Bronchus fibroblast of lung (primary cell): ENCODE data around the genes KIDINS220 and IAH1.

- RAMPAGE, long total RNA = no peak
These were observed 5.9 kb upstream of the ID2 start for GRCh38 chr2:8675953-8676433.

DNA sequence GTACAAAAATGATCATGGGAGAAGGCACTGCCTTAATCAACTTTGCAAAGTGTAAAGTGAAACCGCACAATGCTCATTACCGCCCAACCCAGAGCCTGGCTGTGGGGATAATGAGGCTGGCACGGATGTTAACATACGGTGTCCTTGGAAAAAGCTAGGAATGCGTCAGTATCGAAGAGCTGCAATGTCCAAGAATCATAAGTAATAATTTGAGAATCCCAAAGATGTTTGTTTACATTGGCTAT, 2.1 kb upstream of the ID2 start:
- RAMPAGE, long total RNA = no peak

DNA sequence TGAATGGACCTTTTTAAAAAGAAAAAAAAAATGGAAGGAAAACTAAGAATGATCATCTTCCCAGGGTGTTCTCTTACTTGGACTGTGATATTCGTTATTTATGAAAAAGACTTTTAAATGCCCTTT, 1.8 kb downstream of the ID2 start:
- RAMPAGE, long total RNA = no peak

DNA sequence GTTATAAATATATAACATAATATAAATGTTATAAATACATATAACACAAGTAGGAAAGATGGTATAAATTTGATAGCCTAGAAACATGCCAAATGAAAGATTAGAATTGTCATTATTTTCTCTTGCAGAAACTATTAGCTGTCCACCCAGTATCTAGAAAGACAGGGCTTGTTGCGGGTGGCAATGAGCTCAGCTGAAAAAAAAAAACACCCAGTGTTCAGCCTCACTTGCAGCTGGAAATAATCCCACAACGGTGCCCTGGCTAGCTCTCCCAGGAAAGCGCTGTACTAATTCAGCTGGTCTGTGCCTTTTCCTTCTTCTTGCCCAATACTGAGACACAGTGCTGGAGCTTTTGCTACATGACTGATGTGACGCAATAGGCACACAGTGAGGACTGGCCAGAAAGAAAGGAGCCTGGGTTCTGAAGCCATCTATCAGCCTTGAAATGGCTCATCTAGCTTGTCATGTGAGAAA, 16.2 kb downstream of the KIDINS220 start:
- RAMPAGE, long total RNA = no peak

DNA sequence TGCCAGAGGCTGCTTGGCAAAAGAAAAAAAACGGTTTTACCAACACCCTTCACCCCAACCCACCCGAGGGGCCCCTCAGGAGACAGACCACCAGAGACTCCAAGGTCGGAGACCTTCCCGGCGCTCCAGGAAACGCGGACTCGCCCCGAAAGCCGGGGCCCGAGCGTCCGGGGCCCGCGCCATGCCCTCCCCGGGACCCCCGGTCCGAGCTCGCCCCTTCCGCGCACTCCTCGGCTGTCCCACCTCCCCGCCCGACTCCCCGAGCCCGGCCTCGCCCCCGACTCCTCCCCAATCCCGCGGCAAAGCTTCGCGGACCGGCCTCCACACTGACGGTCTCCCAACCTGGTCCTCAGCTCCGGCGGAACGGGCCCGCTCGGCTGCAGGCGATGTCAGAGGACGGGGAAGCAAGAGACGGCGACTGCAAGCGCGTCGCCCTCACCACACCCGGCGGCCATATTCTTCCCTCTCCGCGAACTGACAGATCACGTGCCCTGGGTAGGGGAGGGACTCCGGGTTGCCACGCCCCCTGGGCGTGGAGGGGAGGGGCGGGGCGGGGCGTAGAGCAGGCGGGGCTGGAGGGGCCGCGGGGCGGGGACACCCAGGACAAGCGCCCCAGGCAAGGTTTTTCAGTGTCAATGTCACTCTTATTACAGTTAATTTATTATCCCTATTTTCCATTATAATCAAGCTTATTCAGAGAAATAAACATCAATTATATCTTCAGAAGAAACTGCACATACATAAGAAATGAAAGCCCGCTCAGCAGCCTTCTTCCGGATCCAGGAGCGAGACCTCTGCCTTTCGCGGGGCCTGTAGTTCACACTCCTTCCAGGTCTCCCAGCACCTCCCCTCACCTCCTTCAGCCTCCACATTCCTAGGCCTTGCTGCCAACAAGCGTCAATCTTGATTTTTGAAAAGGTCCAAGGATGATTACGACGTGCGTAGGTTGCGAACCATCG, at the start of gene KIDINS220:
Gene KIDINS220, minus strand, starts transcription at position 476 of the 959 bp plus-strand sequence.
- RAMPAGE, long total RNA = start-site peak on the minus strand centred at position 470 of the sequence, 6 bp wide, 102 and 99 reads in 2 replicates

- RAMPAGE, long total RNA = no peak
These were observed 65.2 kb upstream of the KIDINS220 start for GRCh38 chr2:8902643-8902889.

DNA sequence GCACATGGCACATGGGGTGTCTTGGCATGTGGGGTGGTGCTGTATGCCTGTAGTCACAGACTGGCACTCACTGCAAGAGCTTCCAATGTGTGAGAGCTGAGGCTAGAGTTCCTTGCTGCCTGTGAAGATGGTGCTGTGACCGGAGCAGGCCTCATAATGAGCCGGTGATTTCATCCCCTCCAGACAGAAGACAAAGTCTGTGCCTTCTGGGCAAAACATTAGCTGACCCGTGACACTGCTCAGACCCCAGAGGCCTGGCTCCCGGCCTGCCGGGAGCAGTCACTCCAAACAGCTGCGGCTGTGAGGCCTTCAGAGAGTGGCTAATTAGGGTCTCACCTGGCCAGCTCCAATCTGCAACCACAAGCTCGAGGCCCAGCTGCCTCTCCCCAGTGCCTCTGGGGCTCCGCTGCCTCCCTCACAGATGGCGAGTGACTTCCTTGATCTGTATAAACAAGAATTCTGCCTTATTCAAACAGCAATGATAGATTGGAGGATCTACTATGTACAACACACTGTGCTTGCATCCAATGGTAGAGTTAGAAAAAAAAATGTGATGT, 98.5 kb upstream of the ASAP2 start:
- RAMPAGE, long total RNA = no peak

DNA sequence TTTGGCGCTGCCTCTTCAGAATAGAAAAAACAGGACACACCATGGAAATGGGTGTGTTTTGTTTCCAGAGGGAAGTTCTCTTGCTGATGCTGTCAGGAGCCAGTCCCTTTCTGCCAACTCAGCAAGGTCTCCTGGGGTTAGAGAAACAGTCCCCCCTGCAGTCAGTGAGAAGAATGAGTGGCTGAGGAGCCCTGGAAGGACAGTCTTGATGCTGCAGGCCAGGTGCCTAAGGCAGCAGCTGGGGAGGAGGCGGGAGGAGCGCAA, 37.8 kb upstream of the ASAP2 start:
- RAMPAGE, long total RNA = no peak

DNA sequence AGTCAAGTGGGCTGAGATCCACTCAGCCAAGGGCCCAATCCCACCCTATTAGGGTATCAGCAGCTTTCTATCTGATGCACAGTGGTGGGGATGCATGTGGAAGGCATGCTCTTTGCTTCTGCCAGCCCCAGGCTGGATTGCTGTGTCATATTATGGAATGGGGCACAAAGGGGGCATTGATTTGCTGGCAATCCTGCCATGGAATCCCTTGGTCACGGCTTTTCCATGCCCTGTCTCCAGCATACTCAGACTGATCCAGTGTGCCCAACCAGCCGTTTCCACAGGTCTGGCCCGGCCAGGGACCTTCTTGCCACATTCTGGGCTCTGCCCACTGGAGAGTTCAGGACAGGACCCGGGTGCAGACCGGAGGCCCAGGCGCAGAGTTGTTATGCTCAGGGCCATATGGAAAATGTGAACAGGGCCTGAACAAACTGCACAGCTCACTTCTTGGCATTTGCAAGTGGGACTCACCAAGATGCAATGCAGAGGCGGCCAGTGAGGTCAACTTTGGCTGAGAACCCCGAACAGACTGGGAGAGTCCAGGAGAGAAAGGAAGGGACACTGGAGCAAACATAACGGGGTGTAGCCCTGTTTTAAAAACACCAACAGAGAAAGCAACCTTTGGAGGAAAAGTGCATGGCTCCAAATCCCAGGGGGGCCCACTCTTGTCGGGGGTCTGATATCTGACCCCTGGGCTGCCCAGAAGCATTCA, 15.6 kb upstream of the ASAP2 start:
- RAMPAGE, long total RNA = no peak

DNA sequence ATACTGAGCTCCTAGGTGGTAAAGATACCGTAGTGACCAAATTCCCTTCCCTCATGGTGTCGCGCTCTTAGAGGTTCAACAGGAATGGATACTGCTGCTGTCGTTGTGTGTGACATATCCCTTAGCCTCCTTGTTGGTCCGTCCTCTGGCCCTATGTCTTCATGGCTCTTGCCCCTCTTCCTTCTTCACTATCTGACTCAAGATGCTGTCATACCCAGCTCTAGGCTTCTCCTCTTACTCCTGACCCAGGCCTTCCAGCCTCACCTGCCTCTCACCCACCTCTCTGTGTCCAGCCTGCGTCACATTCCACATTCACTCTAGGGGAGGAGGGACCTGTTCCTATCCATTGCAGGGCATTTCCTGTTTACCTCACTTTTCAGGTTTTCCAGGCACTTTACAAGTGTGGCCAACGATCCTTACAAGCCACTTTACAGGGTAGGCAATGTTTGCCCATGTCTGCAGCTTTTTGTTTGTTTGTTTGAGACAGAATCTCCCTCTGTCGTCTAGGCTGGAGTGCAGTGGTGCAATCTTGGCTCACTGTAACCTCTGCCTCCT, 83.7 kb downstream of the ITGB1BP1 start:
- RAMPAGE, long total RNA = no peak

DNA sequence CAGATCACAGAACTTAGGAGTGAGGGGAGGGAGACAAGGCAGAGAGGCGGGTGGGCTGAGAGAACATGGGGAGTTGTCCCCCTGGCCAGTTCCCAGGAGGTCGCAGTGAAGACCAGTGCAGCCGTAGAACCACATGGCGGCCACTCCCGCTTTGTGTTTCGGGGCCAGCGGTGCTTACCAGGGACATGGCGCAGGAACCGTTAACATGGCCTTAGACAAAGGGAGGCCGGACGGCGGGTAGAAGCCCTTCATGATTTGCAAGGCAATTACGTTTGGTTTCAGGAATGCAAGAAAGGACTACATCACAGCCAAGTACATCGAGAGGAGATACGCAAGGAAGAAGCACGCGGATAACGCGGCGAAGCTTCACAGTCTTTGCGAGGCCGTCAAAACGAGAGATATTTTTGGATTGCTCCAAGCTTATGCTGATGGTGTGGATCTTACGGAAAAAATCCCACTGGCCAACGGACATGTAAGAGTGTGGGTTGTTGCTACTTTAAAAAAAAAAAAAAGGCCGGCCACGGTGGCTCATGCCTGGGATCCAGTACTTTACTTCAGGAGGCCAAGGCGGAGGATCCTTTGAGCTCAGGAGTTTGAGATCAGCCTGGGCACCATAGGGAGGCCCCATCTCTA, 48.7 kb downstream of the ITGB1BP1 start:
- RAMPAGE, long total RNA = no peak

- RAMPAGE, long total RNA = no peak
These were observed 22.6 kb downstream of the ITGB1BP1 start for GRCh38 chr2:9400419-9401490.

DNA sequence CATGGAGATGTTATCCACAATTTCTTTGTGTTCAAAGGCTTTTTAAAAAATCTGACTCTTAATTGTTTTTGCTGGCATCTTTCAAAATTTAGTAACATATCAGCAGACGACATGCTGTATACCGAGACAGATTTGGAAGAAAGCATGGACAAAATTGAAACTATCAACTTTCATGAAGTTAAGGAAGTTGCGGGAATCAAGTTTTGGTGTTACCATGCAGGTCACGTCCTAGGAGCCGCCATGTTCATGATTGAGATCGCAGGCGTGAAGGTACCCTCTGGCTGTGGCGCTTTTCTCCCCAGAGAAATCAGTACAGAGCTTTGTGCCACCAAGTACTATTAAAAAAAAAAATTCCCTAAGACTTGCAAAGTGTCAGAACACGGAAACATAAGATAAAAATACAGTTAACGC, 9.0 kb downstream of the CPSF3 start:
- RAMPAGE, long total RNA = no peak

DNA sequence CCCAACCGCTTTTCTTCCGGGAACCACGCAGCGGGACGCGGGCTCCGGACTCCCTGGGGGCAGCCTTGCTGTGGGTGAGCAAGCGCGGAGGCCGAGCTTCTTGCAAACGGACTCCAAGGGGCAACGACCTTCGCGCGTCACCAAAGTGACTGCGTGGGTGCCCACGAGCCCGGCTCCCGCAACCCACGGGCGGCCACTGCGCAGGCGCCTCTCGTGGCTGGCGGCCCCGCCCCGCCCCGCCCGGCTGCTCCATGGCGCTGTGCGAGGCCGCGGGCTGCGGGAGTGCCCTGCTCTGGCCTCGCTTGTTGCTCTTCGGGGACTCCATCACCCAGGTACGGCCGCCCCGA, at the start of gene IAH1:
Gene IAH1, plus strand, starts transcription at position 236 of the 347 bp plus-strand sequence.
- RAMPAGE, long total RNA = start-site peak on the plus strand centred at position 235 of the sequence, 39 bp wide, 1,674 and 1,307 reads in 2 replicates

DNA sequence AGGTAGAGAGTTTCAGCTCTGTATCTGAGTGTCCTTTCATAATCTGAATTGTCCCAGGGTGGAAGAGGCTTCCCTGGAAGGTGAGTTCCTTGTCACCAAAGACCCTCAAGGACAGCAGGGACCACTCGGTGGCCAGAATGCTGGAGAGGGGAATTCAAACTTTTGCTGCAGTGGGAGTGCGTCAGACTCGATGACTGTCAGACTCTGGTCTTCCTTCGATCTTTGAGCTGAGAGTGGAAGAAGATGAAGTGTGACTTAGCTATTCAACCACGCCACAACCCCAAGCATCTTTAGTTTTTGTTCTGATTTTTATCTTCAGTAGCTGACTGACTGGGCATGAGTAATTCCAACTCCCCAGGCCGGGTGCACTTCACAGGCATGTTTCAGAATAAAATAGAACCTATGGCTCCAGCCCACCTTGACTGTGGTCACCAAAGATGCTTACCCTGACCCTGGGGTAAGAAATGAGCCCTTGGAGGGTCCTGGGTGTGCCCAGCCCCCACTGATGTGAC, 24.6 kb upstream of the YWHAQ start:
- RAMPAGE, long total RNA = no peak

DNA sequence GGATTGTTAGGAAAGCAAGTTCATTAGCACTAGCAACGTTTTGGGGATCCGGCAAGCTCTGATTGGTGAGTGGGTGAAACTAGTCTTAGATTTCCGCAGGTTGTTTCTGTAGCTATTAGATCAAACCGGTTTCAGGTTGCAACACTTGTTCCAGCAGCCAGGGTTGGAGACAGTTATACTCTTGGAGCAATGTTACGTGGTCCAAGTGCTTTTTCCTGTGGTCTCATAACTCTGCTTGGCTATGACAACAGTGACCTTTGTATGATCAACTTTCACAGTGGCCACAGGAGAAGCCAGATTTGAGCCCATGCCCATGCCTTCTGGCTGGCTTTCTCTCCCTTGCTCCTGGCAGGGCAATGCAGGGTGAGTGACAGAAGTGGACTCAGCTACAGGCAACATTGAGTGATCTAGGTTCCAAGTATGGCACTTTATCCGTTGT, 84.5 kb upstream of the TAF1B start:
- RAMPAGE, long total RNA = no peak

DNA sequence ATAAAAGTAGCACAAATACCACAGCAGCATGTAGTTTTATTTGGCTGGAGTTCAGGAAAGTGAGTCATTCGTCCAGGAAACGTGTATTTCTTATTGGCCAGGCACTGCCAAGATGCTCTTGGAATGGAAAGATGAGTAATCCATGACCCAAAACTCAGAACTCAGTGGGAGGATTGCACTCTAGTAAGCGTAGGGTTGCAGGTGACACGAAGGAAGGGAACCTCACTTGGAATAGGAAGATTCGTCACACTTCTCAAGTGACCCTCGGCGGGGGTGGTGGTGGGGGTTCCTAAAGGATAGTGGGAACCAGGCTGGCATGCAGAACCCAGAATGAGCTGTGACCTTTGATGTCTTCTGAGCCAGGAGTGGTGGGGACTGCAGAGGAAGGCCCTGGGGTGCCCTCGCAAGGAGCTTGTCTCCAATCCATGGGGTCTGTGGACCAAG, 24.6 kb downstream of the GRHL1 start:
- RAMPAGE, long total RNA = no peak

GRCh38 chr2:10039980-10040358, 3.4 kb upstream of the KLF11 start:
- RAMPAGE, long total RNA = no peak

GRCh38 chr2:10277656-10277927, 25.1 kb upstream of the HPCAL1 start:
- RAMPAGE, long total RNA = no peak

DNA sequence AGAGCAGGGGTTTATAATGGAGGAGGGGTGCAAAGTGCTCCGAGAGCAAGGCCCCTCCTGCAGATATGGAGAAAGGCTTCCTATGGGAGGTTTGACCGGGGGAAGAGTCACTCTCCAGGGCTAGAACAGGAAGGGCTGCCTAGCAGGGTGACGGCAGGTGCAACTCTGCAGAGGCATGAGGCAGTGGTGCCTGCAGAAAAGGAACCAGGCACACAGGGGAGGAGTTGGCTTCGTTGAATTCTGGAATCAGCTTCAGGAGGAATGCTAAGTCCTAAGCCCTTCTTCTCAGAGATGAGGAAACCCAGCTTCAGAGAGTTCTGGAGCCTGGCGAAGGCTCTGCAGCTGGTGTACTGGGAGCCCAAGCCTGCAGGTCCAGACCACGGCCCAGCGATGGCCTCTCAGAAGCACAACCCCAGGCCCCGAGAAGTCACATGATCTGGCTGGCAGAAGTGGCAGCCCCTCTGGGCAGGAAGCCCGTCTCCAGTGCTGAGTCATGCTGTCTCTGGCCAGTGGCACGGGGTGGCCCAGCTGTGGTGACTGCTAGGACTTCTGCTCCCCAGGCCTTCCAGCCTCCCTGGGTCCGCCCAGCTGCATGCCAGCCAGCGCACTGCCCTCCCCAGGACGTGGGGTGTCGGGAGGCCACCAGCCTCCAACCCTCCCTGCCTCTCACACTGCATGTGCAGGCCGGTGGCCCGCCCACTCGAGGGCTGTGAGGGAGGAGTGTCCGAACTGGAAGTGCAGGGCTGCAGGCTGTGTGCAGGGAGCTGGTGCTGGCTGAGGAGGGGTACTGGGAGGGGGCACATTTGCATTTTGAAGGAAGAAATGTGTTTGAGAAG, 17.3 kb upstream of the HPCAL1 start:
- RAMPAGE, long total RNA = no peak